Penis (tissue), 1 donor: ENCODE data around the genes WNT4 and E2F2.

- PRO-cap, result no peak
Observed at GRCh38 chr1:22097537-22098866, 44.9 kb downstream of the WNT4 start.

DNA sequence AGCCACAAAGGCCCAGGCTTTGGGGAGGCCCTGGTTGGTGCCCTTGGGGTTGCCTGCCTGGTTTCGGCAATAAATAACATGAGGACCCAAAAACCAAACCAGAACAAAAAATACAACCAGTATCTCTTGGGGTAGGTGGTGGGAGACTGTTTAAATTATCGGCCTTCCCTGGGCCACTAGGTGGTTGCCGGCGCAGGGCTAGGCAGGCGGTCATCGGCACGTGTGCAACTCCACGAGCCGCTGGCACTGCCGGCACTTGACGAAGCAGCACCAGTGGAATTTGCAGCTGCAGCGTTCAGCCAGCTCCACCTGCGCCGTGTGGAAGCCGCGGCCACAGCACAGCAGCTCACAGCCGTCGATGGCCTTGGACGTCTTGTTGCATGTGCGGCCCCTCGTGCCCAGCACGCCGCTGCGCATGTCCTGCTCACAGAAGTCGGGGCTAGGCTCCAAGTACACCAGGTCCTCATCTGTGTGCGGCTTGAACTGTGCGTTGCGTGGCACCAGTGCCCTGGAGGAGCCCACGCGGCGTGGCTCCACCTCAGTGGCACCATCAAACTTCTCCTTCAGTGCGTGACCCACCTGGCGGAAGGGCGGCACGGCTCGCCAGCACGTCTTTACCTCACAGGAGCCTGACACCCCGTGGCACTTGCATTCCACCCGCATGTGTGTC, 22.9 kb downstream of the WNT4 start:
- PRO-cap, result no peak

DNA sequence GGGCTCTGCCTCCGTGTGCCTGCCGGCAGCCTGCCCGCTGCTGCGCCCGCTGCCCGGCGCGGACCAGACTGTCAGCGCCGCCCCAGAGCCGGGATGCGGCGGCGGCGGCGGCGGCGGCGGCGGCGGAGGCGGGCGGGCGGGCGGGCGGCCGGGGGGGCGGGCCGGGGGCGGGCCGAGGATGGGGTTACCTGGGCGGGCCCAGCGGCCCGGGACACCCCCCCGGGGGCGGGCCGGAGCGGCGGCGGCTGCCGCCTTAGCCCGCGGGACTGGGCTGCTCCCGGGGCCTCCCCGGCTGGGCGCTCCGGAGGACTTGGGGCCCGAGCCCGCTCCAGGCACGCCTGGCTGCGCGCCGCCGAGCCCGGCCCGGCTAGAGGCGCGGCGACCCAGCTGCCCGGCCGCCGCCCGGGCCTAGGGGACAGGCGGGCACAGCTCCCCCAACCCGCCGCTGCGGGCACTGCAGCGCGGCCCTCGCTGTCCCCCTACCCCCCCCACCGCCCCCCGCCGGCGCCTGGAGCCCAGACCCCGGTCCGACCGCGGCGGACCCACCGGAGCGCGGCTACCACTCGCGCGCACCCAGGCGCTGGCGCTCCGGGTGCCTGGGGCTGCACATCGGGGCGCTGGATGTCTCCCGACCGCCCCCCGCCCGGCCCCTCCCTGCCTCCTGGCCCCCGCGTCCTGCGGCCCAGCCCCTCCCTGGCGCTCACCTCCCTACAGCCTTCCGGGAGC, at the start of gene WNT4:
Gene WNT4 (minus strand): TSS at position 70 of the 726 bp plus-strand sequence.
- PRO-cap, result no peak

DNA sequence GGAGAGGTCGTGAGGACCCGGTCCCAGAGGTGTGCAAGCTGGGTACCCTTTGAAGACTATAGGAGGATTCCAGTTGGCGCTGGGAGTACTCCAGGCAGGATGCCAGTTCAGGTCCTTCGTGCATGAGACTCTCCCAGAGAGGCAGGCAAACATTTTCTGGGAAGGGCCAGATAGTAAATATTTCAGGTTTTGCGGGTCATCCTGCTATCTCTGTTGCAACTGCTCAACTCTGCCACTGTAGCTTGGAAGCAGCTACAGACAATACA, 116.9 kb upstream of the WNT4 start:
- PRO-cap, result no peak

DNA sequence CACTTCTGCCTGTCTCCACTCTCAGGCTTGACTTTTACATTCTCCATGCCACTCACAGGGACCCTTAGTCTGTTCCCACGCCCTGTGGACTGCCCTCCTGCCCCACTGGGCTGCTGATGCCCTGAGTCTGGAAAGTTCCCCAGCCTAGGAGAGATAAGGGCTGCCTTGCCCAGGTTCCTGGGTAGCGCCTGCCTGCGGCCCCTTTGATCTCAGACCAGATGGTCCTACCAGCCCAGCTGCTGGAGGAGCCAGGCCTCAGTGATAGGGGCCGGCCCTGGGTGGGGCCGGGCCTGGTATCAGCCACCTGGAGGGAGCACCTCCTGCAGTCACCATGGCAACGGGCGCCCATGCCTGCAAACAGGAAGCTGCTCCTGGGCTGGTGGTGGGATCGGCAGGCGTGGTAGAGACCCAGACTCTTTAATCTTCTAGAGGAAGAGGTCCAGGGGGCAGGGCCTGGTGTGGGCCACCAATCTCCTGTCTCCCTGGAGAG, 119.6 kb upstream of the WNT4 start:
- PRO-cap, result no peak

DNA sequence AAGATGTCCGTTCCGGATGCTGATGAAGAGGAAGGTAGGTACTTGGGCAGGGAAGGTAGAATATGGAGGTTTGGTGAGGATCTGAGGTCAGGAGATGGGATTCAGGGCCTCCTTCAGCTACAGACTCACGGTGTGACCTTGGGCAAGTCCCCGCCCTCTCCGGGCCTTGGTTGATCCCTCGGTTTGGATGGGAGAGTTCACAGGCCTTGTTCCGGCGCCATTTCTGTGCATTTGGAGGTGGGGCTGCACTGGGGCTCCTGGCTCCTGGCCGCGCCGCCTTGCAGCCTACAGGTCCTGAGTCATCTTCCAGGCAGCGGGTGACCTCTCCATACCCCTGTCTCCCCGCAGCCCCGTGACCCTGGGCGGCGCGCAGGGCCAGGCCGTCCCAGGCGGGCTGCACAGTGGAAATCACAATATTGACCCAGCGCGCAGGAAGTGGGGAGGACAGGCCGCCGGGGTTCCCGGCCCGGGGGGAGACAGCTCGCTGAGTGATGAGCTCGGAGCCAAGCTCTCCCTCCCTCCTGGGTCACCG, 142.5 kb upstream of the WNT4 start:
- PRO-cap, result no peak

DNA sequence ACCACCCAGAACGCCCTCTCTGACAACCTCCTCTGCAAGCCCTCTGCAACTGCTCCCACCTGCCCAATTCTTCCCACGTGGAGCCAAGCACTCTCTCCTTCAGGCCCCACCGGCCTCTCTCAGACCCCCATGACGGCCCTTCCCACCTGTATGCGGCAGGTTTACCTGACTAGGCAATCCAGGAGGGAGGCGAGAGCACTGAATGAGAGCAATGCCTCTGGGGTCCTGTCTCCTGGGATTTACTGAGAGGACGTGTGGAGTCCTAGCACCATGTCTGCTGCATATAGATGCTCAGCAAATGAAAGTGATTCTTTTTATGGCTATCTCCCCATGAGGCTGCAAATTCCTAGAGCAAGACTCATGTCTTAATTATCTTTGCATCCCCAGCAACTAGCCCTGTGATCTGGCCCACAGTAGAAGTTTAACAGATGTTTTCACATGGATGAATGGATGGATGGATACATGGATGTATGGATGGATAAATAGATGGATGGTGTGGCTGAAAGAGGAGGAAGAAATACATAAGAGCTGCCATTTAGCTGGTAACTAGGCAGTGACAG, 32.9 kb upstream of the ZBTB40 start:
- PRO-cap, result no peak

GRCh38 chr1:22454240-22454808, 2.7 kb downstream of the ZBTB40 start:
- PRO-cap, result no peak

DNA sequence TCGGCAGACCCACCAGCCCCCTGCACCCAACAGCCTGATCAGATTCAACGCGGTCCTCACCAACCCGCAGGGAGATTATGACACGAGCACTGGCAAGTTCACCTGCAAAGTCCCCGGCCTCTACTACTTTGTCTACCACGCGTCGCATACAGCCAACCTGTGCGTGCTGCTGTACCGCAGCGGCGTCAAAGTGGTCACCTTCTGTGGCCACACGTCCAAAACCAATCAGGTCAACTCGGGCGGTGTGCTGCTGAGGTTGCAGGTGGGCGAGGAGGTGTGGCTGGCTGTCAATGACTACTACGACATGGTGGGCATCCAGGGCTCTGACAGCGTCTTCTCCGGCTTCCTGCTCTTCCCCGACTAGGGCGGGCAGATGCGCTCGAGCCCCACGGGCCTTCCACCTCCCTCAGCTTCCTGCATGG, 4.0 kb downstream of the C1QC start:
- PRO-cap, result no peak

DNA sequence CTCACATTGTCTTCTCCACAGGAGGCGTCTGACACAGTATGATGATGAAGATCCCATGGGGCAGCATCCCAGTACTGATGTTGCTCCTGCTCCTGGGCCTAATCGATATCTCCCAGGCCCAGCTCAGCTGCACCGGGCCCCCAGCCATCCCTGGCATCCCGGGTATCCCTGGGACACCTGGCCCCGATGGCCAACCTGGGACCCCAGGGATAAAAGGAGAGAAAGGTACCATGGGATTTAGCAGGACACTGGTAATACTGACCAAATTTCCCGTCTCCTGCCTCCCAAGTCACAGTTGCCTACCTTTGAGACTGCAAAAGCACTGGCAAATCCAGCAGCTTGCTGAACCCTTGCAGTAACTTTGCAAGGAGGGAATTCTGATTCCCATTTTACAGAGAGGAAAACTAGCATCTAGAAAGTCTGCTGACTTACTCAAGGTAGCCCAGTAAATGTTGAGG, 6.4 kb downstream of the C1QB start:
- PRO-cap, result no peak

DNA sequence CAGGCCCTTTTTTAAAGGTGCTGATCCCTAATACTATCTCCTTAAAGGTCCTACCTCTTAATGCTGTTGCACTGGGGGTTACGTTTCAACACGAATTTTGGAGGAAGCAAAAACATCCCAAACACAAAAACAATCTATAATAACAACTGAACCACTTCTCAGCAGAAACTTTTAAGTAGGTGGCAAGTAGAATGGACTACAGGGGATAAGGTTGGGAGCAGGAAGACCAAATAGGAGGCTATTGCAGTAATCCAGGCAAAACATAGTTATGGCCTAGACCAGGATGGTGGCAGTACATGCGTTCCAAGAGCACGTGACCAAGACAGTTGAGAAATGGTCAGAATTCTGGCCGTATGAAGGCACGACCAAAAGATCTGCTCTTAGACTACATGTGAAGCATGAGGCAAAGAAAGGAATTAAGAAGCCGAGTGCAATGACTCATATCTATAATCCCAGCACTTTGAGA, 77.9 kb downstream of the KDM1A start:
- PRO-cap, result no peak

DNA sequence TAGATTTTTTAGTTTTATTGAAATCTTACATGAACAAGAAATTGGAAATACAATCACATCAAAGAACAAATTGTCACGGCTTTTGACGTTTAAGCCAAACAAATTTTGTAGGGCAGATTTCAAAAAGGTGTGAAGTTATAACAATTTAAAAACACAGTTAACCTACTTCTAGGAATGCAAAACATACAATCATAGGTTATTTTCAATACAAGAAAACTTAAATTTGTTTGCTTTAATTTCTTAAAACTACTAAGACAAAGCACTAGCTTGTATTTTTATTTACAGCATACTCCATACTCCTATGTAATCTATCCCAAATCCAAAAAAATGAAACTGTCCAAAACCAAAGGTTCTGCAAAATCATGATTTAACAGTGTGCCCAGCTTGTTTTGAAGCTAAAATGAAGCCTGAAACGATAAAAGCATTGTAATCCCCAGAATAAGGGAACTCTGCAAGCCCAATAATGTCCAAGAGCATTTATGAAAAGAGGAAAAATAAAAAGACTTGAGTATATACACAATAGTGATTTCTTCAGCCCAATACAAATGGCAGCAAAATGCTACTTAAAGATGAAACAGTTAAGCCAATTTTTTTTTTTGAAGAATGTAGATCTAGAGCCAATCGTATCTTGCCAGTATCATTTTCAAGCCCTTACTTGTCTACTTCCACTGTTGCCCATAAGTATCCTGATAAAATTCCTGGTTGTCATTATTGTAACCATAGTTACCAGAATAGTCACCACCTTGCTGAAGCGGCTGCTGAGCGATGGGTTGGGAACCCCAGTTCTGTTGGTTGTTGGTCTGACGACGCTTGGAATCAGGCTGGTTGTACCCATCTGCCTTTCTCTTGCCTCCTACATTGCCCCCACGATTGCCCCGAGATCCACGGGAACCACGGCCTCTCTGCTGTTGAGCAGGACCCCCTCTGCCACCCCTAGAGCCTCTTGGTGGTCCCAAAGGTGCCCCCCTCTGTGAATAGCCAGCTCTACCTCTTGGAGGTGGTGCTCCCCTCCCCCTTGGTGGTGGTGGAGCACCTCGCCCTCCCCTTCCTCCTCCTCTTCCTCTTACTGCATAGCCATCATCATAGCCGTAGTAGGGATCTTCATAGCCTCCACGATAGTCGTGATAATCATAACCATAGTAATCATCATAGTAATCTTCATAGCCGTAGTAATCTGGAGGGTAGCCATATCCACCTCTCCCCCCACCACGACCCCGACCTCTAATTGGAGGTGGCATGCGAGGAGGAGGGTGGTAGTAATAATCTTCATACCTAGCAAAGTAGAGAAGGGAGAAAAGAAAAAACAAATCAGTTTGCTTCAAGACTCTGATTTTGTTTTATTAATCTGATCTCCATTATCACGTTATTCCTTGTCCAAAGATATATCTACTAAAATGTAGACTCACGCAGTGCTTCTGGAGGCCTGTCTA, 33.8 kb downstream of the HNRNPR start:
- PRO-cap, result no peak

- PRO-cap, result no peak
Observed at GRCh38 chr1:23321227-23321975, 22.7 kb downstream of the HNRNPR start.

DNA sequence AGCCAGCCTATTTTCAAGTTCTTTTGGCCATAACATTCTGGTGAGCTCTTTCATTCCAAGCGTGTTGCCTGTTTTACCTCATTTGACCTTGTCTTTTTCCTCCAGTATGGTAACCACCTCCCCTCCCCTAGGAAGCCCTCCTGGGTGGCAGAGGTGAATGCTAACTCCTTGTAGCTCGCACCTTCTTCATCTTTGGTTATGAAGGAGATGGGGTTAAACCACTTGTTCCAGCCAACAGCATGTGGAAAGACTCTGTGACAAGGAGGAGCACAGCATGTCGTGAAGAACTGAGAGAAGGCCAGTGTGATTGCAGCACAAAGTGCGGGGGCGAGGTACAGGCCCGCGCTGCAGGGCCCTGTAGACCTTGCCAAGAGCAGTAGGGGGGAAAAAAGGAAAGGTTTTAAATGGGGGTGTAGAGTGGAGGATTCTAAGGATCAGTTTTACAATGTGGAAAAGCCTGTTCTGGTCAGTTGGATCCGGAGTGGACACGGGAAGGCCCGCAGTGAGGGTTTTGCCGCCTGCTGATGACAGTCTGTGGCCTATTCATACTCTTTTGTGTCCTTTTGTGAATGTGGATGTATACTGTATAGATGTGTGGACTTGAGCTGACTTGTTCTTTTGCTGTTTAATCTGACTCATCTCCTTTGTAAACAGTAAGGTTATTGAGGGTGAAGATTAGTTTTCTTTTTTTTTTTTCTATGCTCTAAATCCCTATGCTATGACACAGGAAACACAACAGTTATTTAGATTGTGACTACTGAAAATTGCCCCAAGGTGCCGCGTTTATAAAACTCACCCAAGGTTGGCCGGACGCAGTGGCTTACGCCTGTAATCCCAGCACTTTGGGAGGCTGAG, 7.5 kb upstream of the ZNF436 start:
- PRO-cap, result unidirectional peak, plus-strand start at position 469 of the sequence

DNA sequence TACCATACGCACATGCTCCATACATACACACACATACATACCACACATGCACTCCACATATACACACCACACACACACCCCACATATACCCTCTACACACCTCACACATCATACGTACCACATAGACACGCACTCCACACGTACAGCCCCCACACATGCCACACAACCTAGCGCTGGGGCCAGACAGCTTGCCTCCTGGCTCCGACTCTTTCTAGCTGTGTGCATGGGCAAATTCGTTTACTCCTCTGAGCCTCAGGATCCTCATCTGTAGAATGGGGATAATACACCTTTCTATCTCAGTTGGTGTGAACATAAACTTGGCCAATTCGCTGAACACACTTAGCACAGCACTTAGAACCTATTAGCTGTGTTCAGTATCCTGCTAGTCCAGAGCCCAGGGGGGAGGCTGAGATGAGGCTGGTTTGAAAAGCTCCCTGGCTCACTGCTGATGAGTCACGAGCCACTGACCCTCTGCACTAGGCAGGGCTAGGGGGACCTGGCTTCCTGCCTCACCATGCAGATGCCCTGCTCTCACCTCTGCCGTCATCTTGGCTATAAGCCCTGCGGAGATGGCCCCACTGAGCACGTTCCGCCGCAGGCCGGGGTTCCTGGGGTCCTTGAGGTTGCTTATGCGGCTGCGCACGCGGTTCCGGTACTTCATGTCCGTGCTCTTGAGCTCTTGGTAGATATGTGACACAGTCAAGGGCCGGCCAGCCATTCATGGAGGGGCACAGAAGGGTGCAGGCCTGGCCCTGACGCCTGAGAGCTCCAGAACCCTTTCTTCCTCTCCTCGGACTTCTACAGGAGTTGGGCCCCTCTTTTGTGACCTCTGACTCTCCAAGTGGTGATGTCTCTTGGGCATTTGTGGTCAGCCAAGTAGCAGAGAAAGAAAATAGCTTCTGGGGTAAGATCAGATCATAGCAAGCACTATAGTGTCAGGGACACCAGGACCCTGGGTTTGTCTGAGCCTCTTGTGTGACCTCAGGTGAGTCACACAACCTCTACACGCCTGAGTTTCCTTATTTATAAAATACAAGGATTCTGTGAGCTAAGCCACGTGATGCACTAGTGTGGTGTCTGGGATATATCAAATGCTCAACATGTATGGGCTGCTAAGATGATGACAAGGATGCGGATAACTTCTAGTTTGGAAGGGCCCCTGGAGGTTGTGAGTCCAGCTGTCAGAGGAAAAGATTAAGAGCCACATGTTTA, 24.1 kb upstream of the ZNF436 start:
- PRO-cap, result no peak

GRCh38 chr1:23480413-23481184, 3.4 kb downstream of the ASAP3 start:
- PRO-cap, result no peak

GRCh38 chr1:23530402-23531733, at the start of gene E2F2:
Gene E2F2 (minus strand): TSS chr1:23531233.
- PRO-cap, result no peak

GRCh38 chr1:23557124-23557932, 2.0 kb downstream of the ID3 start:
- PRO-cap, result no peak

DNA sequence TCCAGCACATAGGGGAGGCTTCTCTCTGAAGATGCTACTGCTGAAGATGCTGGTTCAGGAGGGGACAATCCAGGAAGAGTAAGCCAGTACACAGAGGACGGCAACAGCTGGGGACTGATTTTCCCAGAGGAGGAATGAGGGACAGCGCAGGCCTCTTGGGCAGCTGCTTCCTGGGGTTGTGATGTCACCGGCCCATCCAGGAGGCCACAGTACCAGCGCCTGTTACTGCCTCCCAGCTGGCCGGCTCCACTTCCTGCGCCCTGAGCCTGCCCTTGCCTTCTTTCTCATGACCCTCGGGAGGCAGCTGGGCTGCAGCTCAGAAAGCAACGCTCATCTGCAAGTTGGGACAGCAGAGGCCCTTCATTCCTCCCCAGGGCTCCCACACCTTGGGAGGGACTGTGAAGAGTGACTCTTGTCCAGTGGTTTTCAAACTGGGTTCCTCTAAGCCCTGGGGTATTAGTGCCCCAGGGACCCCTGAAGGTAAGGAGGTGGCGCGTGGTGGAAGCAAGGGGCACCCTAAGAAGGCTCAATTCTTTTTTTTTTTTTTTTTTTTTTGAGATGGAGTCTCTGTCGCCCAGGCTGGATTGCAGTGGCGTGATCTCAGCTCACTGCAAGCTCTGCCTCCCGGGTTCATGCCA, 22.0 kb upstream of the ID3 start:
- PRO-cap, result no peak

- PRO-cap, result no peak
Observed at GRCh38 chr1:23592469-23592954, 33.2 kb upstream of the ID3 start.